H4 (cell line): Measurements from ENCODE around the gene PRRT3.

DNA sequence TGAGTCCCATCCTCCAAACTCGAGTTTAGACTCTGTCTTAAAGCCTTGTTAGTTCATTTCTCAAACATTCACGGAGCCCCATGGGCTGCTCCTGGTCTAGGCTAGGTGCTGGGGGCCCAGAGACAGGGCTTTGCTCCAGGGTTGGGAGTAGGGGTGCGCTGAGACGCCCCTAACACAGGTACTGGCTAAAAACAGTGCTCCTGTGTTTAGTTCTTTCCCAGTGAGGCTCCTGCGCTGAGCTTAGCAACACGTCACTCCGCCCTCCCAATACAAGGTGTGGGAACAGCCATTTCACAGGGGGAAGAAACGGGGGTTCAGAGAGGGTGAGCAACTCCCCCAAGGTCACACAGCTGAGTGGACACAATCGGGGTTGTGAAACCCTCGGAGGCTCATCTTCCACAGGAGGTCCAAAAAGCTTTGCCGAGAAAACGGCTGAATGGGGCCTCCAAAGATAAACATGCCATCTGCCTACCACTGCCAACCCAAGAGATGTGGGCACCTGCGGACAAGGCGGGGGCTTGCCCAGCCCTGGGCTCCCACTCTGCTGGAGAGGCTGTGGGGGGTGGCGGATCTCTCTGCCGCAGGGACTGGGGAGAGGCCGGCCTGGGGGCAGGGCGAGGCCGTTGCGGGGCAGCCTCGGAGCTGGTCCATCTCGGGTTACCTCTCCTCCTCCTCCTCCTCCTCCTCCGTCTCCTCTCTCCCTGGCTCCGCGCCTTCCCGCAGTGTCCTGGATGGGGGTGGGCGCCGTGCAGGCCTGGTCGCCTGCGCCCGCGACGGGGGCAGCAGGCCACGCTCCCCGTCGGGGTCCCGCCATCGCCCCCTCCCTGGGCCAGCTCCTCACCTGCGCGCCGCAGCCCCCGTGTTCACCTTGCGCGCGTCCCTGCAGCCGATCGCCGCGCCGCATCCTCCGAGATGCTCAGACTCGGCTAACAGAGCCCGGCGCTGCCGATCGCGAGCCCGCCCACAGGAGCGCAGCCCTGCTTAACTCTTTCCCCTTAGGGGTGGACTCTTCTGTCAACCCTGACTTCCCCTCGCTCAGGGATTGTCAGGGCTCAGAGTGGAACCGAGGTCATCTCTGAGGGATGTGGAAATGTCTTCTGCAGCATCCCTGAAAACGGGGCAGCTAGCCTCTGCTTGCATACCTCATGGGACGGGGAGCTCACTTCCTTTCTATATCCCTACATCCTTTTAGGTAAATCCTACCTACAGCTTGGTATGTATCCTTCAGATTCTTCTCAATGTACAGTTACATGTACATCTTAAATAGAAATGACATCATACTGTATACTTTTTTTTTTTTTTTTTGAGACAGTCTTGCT is at the start of gene PRRT3:
PRRT3 (minus strand) TSS at position 928 of the 1,319 bp plus-strand sequence.
- RAMPAGE, long total RNA, result no peak

GRCh38 chr3:10010723-10011622 is 15.3 kb upstream of the FANCD2 start:
- RAMPAGE, long total RNA, result no peak

GRCh38 chr3:10015319-10015984 is 10.8 kb upstream of the FANCD2 start:
- RAMPAGE, long total RNA, result no peak

DNA sequence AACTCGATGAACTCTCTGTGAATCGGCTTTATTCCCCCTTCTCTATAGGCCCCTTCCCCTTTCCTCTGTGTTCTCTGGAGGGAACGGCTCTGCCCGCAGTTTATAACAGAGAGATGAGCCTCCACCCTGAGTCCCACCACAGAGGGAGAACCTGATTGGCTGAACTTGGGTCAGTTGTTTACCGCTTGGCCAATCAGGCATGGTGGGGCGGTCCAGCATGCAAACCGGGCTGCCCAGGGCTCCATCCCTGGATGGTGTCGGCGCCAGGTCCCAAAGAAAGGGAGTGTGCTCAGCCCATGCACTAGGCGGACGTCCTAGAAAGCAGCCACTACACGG is 13.4 kb upstream of the TATDN2 start:
- RAMPAGE, long total RNA, result no peak

- RAMPAGE, long total RNA, result no peak
Observed at GRCh38 chr3:10242290-10242747, 5.9 kb upstream of the TATDN2 start.

DNA sequence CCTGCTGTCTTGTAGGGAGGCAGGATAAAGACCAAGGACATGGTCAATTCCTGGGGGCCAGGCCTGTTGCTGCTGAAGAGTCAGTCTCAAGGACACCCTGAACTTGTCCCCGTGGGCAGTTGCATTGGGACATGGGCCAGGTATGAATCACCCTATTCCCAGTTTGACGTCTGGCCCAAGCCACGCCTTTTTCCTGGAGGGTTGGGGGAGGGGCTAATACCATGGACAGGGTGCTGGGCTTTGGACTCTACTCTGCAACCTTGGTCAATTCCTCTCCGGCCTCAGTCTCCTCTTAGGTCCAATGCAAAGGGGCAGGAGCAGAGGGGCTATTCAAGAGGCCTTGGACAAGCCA is 10.4 kb downstream of the ATP2B2 start:
- RAMPAGE, long total RNA, result no peak

DNA sequence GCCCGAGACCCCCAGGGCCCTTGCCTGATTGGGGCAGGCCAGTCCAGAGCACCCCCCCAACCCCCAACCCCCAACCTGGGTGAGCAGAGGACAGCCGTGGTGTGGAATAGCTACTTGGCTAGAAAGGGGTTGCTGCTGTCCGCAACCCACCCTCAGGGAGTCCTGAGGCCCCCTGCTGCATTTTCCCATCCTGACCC is 976 bp downstream of the ATP2B2 start:
- RAMPAGE, long total RNA, result no peak

DNA sequence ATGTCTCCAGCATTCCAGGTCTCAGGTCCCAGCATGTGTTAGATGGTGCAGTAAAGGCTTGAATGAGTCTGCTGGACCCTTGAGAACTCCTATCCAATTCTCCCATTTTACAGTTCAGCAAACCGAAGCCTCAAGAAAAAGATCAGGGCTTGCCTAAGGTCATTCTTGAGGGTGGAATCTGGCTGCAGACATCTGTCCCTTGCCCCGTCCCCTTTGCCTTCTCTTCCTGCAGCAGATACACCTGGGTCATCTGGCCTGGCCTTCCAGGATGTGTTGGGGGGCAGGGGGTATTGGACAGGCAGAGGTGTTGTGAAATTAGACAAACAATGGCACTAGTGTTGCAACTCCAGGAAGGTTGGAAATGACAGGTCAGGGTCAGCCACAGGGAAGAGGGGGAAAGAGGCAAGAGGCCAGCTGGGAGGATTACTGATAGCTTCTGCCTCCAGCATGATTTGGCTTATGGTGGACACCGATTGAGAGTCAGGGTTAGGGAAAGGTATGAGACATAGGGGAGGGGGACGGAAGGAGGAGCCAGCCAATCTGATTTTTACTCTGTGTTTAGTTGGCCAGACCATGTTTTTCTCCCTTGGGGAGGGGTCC is 3.2 kb upstream of the ATP2B2 start:
- RAMPAGE, long total RNA, result no peak

GRCh38 chr3:10737892-10738271 is 78.1 kb upstream of the SLC6A11 start:
- RAMPAGE, long total RNA, result no peak

DNA sequence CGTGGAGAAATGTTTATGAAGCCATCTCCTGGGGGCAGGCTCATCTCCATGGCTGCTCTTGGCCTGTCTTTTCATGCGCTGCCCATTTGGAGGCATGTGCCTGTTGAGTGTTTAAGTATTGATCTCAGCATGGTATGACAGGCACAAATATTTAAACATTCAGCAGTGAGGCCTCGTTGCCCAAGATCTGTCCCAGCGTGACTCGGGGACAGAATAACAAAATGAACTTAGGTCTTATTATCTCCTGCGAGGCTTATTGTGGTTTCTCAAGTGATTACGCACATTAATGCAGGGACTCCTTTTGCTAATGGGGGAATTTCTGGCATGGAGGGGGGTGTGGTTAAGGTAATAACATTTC is 4.5 kb upstream of the SLC6A1 start:
- RAMPAGE, long total RNA, result no peak

DNA sequence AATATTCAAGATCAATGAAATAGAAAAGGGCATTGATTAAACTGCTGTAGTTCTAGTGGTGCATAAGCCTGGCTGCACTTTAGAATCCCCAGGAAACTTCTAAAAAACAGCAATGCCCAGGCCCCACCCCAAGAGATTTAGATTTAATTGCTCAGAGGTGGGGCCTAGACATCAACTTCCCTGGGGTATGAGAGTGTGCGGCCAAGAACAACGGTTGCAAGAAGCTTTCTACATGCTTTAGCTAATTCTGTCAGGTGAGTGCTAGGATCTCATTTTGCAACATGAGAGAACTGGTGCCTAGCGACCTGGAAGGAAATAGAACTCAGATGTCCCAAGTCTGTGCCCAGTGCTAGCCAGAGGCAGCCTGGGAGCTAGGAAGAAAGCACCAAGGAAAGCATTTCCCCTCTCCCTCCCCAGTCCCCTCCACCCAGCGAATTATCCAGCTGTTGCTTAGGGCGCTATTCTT is 23.0 kb upstream of the HRH1 start:
- RAMPAGE, long total RNA, result no peak

- RAMPAGE, long total RNA, result no peak
Observed at GRCh38 chr3:11308041-11308498, 35.9 kb downstream of the ATG7 start.

DNA sequence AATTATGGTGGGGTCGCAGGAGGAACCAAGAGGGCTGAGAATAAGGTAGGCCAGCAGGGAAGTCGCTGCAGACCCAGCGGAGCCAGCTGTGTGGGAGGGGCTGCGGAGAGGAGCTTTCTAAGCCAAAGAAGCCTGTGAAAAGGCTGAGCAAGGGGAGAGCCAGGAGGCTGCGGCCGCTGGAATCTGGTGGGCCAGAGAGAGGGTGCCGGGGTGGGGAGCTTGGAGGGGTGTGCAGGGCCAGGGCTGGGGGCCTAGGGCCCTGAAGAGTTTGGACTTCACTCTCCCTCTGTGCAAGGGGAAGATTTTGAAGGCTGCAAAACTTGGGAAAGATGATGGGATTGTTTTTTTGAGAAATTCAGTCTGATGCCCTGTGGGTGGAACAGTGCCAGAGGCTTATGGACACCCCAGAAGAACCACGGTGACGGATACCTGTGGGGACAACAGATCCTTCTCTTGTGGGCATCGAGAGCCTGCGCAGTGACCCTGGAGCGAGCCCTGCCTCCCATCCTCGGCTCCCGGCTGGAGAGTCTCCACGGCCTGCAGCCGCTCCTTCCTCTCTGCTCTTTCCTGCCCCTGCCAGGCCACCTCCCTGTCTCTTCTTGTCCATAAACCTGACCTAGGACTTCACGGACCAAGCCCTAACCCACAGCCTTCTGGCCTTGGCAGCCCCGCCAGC is 98.6 kb downstream of the VGLL4 start:
- RAMPAGE, long total RNA, result no peak

- RAMPAGE, long total RNA, result no peak
Observed at GRCh38 chr3:11549467-11550161, 94.1 kb downstream of the VGLL4 start.

DNA sequence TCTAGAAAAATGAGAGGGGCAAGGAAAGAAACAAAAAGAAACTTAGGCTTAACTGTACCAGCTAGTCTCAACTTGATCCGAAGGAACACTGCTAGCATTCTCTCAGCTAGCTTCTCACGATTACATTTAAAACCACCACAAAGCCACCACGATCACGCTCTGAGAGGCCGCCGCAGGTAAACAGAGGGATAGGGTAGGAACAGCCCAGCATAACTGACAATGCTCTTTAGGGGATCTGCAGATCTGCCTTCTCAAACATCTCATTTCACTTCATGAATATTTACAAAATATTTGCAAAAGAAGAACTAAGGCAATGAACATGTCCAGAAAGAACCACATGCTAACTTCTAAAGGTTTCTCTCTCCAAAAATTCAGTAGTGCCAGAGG is 19.0 kb downstream of the VGLL4 start:
- RAMPAGE, long total RNA, result no peak

DNA sequence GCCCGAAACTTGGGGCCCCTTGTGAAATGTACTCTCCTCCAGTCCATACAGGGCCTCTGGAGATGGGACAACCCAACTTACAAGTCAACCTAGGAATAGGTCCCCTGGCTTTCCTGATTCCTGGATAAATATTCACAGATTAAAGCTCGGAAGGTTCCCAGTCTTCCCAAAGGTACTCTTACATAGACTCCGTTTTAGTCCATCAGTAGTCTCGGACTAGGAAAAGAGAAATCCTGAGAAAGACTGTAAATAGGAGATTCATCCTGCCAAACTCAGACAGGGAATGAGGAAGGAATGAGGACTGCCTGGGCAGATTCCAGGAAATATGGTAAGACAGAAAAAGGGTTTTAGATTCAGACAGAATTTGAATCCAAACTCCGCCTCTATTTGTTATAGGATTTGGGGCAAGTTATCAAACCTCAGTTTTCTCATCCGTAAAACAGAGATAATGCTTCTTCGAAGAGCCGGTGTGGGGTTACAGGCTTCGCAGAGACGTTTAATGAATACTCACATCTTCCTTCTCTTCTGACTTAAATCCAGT is 77.7 kb upstream of the VGLL4 start:
- RAMPAGE, long total RNA, result no peak

DNA sequence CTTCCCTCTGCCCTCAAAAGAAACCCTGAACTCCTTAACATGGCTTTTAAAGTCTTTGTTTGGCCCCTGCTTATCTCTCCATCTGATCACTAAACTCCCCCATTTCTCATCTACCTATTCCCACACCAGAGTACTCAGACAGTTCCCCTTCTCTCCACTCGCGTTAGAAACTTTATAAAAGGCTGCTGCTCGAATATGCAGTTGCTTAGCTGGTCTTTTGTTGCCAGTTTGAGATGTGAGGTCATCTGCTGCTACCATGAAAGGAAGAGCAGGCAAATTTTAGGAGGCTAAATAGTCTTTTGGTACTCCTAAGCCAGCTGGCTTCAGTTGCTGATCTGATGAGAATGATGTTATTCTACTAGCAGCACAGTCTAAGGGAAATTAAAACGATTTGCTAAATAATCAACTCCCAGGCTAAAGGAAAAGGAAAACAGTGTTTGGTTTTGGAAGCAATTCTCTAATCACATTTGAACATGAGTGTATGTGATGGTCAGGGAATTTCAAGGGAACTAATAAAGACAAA is 51.0 kb downstream of the TAMM41 start:
- RAMPAGE, long total RNA, result no peak

GRCh38 chr3:12143897-12144689 is 14.6 kb downstream of the TIMP4 start:
- RAMPAGE, long total RNA, result no peak

- RAMPAGE, long total RNA, result no peak
Observed at GRCh38 chr3:12224688-12225283, 64.1 kb upstream of the PPARG start.

DNA sequence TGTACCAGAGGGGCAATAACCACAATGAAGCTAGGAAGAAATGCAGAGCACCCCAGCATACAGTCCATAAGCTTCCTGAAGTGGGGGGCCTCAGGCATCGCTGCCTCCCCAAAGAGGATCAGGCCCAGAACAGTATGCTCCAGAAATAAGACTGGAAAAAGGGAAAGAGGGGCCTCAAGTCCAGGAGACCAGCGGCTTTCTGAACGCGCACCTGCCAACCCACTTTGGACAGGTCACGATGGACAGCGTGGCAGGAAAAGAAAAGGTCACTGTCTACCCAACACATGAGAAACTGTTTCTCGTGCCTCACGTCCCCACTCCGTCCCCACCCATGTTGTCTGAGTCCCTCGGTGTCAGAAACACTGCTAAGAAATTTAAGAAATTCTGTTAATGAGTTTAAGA is 1.9 kb upstream of the PPARG start:
- RAMPAGE, long total RNA, result no peak